SK-N-MC (cell line): ENCODE measurements around the genes CREB1, PLEKHM3, CRYGD and CRYGB.

DNA sequence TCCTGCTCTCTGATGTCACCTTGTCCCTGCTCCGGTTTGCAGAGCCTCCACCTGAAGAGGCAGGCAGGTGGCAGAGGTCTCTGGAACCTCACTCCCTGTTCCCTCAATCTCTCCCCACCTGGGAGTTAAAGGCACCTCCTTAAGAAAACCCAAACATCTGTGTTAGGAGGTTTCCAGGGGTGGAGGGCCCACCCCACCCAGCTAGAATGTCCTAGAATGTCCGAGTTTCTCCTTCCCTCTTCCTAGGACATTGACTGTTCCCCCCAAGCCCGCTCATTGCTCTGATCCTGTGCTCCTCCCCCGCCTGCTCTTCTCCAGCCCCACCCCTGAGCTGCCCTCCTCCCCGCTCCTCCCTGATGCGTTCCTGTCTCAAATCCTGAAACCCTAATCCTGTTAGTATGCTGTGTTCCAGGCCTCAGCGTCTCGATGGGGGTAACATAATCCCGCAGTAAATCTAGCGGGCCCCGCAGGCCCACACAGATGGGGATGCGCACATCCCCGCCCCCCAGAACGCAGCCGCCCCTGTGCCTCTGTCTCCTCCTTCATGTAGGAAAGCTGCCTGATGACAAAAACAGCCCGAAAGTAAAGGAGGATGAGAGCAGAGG is 51.3 kb downstream of the NRP2 start:
- RRBS = no CpG with 5 or more reads among the region's 16 CpGs

DNA sequence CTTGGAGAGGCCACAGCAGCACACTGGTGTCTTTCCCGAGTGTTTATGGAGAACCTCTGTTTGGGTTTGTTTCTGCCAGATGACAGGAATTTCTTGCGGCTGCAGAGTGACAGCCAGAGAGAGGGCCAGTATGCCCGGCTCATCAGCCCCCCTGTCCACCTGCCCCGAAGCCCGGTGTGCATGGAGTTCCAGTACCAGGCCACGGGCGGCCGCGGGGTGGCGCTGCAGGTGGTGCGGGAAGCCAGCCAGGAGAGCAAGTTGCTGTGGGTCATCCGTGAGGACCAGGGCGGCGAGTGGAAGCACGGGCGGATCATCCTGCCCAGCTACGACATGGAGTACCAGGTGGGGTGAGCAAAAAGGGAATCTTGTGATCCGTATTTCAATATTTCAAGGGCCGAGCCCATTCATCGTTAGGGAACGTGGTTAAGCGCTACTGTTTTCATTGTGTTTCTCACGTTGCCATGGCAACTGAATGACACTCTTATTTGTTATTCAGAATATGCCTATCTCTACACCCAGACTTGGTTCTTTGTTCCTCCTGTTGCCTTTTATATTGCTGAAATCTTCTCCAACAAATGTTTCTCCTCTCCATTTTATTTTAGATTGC is 81.4 kb downstream of the NRP2 start:
- RRBS = 94% methylated on average over 2 of the region's 23 CpGs

- RRBS = no CpG with 5 or more reads among the region's 5 CpGs
Measured at GRCh38 chr2:206073556-206074211, 12.3 kb downstream of the INO80D start.

DNA sequence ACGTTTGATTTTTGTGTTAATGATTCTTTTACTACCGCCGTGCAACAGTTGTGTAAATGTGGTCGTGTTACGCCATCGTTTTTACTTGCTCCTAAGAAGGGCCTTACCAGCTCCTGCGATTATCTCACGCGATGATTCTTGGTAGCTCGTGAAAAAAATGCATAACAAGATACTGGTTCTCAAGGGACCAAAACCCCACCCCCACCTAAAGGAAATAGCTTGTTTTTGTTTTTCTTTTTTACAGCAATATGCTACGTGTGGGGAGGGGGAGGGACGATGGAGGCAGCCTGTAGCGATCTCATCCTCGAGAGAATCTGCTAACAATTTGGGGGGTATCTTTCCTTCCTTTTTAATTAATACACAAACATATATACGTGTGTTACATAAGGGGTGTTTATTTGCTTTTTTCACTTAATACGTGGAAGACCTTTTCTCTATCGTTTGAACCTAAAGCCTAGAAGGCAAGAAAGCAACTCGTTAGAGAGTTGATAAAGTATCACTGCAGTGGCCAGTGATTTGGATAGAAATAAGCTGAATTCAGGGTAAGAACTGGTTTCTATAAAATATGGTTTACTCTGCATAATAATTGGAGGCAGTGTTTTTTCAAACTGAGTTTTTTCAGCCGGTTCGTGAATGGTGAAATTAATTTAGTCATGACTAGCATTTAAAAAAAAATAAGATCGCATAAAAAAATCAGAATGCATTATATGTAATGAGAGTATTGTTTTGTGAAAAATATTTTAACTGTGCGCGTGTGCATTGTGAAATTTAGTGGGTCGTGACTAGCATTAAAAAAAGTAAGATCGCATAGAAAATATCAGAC is 1.2 kb downstream of the ZDBF2 start:
- RRBS = no CpG with 5 or more reads among the region's 25 CpGs

- RRBS = no CpG with 5 or more reads among the region's 2 CpGs
Measured at GRCh38 chr2:206292932-206293740, 18.7 kb downstream of the ZDBF2 start.

DNA sequence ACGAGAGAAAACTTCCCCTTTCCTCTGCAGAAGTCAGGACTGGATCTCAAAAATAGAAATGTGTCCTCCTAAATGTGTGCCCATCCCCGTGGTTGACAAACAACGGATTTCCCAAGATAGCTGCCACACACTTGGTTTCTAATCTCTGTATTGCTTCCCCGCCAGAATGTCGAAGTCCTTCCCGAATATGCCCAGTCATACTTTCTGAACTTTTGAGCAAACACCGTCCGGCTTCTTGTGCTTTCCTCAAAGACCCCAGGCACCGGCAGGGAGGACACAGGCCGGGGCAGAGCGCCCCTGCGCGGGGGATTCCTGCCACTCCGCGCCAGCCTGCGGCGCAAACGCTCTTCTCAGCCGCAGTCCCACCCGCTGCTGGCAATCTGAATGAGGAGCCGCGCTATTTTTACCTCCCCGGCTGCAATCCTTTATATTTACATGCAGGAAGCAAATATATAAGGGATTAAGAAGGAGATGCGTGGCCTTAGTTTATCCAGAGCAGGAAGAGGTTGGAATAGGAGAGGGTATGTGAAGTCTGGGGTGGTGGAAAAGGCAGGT is 659 bp upstream of the ADAM23 start:
- RRBS = no CpG with 5 or more reads among the region's 24 CpGs

DNA sequence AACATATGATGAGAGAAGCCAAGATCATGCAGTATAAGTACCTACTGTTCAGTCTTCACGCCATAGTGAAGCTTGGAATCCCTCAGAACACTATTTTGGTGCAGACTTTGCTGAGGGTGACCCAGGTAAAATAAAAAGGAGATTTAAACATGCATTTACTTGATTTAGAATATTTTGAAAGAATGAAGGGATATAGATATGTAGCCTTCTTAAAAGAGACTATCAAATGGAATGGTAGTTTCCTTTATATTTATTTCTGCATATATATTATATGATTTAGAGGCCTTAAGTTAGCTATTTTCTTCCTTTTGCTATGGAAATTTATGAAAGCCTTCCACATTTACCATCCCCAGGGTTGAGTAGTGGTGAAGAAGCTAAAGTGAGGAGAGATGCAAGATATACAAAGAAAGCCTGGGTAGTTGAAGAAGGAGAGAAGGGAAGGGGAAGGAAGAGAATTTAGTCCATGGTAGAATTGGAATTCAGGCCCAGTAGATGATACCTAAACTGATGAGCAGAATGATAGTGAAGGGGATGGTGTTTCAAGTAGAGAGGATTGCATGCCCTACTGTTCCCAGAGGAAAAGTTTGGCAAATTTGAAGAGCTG is 2.0 kb downstream of the FASTKD2 start:
- RRBS = no CpG with 5 or more reads among the region's 1 CpG

DNA sequence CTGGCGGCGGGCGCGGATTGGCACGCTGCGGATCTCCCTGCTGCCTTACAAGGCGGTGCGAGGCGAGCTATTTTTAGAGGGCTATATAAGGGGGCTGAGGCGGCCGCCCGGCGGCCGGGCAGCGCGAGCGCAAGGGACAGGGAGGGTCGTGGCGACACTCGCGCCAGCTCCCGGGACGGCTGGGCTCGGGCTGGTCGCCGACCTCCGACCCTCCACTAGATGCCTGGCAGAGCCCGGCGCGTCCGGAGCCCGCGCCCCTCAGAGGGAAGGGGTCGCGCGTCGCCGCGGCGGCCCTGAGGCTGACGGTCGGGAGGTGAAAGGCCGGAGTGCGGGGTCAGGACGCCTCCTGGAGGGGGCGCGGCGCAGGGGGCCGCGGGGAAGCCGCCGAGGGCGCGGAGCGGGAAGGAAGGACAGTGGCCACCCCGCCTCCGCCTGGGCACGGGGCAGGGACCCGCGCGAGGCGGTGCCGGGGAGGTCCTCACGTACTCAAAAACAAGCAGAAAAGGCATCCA is 579 bp upstream of the KLF7 start:
- RRBS = under 1% methylated on average over 12 of the region's 64 CpGs

DNA sequence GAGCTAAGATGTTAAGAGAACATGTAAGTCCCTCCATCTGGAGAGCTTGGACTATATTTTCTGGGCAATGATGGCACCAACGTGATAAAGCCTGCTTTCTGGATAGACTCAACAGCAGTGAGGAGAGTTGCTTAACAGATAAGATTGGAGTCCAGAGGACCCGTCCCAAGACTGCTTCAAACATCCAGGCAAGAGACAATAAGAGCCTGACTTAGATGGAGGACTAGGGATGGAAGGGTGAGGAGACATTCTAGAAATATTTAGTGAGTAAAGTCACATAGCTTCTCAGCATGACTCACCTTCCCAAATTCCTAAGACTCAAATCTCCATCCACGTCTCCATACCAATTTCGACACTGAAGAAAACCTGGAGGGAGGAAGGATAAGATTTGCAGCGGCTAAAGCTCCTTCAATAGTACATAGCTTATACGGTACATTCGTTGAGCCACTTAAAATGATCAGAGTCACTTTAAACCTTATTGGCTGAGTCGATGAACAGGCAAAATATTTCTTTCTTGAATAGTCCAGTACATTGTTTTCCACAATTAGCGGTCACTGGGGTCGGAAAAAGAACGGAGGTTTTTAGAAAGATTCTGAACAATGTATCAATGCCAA is 88.2 kb upstream of the KLF7 start:
- RRBS = no CpG with 5 or more reads among the region's 11 CpGs

DNA sequence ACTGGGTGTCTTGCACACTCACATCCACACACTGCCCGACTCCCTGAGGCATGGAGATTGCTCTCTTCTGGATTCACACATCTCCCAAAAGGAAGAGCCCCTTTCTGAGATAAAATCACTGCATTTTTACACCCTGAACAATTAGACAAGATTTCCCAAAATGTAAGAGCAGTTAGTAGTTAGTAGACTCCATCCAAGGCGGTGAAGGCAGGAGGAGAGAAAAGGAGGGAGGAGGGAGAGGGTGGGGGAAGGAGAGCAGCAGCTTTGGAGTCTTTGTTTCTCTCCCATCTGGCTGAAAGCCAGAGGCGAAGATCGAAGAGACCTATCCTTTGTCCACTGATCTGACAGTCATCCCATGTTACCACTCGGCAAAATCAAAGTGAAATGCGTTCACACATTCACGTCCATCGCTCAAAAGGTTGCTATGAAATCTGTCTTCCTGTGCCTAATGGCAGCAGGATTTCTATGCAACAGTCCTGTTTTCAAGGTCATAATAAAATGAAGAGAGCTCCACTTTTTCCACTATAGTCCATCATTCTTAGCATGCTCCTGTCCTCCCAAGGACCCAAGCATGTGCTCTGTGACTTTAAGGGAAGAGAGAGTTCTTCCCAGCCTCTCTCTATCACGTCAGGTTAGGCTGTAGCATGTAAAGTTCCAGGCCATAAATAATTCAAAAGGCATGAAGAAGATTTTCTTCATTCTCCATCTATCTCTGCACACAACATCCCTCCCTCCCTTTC is 90.3 kb upstream of the KLF7 start:
- RRBS = no CpG with 5 or more reads among the region's 9 CpGs

DNA sequence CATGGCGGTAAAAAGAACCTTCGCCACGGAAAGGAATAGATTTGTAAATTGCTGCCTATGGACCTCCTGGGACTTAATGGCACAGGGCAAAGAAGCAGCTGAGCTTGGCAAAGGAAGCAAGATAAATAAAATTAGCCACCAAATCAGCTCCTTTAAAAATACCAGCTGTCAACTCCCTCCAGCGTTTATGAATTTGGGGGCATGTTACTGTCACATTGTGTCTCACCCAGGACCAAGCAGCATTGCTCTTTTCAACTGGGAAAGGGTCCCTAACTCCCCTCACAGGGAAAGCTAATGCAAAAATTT is 118.8 kb upstream of the KLF7 start:
- RRBS = no CpG with 5 or more reads among the region's 4 CpGs

GRCh38 chr2:207529863-207530547 is at the start of gene CREB1:
Gene CREB1, plus strand, starts transcription at chr2:207529962.
- RRBS = under 1% methylated on average over 35 of the region's 92 CpGs

GRCh38 chr2:207765134-207766045 is 4.3 kb downstream of the FZD5 start:
- RRBS = no CpG with 5 or more reads among the region's 4 CpGs

GRCh38 chr2:207829845-207830297 is 60.2 kb upstream of the FZD5 start:
- RRBS = no CpG with 5 or more reads among the region's 3 CpGs

DNA sequence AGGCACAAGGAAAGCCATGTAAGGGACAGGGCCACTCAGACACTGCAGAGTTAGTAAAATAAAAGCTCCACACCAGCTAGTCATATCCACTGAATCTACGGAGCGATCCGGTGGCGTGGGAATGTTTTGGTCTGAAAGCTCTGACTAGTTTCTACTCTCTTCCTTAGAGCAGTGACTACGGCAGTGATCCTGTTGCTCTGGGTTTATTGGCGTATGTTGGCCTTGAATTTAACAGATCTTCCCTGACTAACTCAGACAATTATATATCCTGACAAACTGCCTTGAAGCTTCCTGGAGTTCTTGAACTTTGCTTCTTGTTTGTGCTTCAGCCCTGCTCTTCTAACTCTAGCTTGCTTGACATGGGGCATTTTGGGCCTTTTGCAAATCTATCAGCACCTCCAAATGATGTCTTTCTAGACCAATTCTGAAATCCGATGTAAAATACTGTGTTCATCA is 115.4 kb upstream of the FZD5 start:
- RRBS = no CpG with 5 or more reads among the region's 7 CpGs

GRCh38 chr2:207896491-207896925 is 126.8 kb upstream of the FZD5 start:
- RRBS = no CpG with 5 or more reads among the region's 3 CpGs

GRCh38 chr2:208024756-208025840 is at the start of gene PLEKHM3:
Gene PLEKHM3, minus strand, starts transcription at chr2:208025527.
- RRBS = 1% methylated on average over 19 of the region's 42 CpGs

GRCh38 chr2:208123908-208124314 is 413 bp downstream of the CRYGD start:
- RRBS = no CpG with 5 or more reads among the region's 18 CpGs

- RRBS = 58% methylated on average over 3 of the region's 33 CpGs
Measured at GRCh38 chr2:208124315-208124883, at the start of gene CRYGD. Gene CRYGD, minus strand, starts transcription at chr2:208124524.

DNA sequence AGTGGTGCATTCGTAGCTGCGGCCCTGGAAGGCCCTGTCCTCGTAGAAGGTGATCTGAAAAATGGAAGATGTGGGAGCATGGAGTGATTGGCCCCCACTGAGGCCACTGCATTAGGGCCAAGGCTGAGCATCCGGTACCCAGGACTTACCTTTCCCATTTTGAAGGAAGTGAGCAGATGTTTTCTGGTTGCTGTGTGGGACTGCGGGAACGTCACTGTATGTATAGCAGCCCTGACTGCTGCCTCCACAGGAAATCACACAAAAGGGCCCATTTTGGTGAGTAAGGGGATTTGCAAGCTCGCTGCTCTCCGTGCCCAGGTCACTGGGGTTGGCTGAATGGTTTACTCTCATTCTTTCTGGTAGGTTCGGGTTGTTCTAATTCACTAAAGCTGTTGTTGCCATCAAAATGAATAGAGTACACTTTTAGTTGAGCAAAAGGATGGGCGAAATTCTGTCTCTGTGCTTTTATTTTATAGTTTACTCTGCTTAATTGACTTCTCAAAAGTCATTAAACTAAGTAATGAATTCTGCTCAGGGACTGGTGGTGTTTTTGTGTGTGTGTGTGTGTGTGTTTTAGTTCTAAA is at the start of gene CRYGB:
CRYGB (minus strand) TSS at position 196 of the 584 bp plus-strand sequence.
- RRBS = no CpG with 5 or more reads among the region's 10 CpGs